HT1080 (cell line): ENCODE measurements around the genes GYPB and C4orf51.

DNA sequence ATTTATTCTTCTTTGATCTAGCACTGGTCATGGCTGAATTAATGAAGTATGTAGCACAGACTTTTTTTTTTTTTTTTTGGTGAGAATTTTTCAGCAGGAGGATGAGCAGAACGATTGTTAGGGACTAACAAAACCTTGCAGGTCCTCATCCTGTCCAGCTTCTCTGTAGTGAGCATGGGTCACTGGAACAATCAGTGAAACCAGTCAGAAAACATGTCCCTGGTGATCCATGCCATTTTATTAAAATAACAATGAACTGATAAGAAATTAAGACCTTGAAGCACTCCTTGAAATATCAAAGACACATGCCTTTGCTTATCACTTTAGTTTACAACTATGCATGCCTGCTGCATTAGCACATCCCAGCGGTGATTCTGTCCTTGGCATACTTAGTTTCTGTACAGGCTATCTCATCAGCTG, 150.8 kb downstream of the RNF150 start:
RAMPAGE:
- cytosol, long total RNA = no peak
- long total RNA = no peak
- nucleus, long total RNA = no peak

DNA sequence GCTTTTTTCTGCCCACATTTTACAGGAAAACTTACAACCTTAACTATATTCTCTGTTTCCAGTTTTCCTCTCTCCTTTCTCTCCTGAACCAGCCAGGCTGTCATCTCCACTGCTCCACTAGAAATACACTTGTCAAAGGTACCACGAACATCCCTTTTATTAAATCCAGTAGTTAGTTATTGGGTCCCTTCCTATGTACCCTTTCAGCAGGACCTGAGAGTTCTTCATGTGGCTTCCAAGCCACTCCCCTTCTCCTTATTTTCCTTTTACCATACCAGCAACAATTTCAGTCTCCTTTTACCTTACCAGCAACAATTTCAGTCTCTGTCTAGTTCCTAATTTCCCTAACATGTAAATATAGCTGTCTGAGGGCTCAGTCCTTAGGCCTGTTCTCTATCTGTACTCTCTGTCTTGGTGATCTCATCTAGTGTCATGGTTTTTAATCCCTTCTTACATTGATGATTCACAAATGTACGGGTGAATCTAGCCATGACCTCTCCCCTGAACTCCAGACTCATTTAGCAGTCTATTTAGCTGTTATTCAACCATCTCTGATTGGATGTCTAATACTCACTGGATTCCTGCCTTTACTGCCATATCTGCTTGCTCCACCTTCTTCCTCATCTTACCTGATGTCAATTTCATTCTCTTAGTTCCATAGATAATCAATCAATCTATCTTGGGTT, 7.1 kb downstream of the IL15 start:
RAMPAGE:
- cytosol, long total RNA = no peak
- long total RNA = no peak
- nucleus, long total RNA = no peak

RAMPAGE:
- cytosol, long total RNA = no peak
- long total RNA = no peak
- nucleus, long total RNA = no peak
These were observed 540.4 kb downstream of the INPP4B start for GRCh38 chr4:142305644-142306222.

DNA sequence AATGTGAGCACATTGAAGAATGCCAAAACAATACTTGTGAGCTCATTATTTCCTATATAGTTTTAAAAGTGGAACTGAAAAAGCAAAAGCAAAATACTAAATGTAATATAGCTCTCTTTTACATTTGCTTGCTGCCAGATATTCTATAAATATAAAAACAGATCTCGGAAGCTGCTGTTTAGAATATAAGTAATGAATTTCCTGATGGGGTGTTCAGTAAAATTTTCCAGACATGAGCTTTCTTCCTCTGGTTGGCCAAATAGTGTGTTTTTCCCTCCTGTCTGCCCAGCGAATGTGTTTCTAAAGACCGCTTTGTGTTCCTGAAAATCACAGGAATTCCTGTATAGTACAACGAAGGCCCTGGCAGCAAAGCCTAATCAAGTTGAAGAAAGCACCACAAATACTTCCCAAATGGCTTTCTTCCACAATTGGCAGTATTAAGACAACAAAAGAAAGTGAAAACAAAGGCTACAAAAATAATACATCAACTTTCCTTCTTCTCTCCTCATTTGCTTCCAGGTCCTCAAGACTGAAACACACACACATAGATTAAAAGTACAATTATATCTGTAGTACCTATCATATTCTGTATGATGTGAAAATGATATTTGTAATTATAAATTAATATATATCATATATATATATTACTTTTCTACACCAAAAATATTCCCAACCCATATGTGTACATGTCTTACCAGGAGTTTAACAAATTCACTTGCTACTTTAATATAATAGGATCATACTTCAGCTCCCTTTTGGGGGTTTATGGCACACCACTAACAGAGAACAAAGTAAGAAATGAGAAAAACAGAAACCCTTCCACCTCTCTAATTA, 494.0 kb downstream of the INPP4B start:
RAMPAGE:
- cytosol, long total RNA = no peak
- long total RNA = no peak
- nucleus, long total RNA = no peak

DNA sequence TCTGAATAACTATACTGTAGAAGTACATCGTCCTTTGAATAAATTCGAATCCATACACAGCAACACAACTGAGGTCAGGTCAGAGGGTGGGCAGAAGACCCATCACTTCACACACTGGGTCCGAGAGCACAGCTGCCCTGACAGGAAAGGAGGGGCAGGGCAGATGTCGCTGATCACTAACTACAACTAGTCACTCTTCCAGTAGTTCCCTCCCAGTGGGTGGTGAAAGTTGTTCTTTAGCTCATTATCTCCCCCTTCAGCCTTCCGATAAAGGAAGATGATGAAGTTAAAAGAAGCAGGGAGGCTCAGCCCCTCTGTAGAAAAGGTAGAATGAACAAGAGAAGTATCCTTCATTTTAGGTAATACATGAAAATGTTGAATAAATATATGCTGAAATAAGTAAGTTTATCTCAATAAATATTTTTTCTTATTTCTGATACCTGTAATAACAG, 278.9 kb downstream of the INPP4B start:
RAMPAGE:
- cytosol, long total RNA = no peak
- long total RNA = no peak
- nucleus, long total RNA = no peak

DNA sequence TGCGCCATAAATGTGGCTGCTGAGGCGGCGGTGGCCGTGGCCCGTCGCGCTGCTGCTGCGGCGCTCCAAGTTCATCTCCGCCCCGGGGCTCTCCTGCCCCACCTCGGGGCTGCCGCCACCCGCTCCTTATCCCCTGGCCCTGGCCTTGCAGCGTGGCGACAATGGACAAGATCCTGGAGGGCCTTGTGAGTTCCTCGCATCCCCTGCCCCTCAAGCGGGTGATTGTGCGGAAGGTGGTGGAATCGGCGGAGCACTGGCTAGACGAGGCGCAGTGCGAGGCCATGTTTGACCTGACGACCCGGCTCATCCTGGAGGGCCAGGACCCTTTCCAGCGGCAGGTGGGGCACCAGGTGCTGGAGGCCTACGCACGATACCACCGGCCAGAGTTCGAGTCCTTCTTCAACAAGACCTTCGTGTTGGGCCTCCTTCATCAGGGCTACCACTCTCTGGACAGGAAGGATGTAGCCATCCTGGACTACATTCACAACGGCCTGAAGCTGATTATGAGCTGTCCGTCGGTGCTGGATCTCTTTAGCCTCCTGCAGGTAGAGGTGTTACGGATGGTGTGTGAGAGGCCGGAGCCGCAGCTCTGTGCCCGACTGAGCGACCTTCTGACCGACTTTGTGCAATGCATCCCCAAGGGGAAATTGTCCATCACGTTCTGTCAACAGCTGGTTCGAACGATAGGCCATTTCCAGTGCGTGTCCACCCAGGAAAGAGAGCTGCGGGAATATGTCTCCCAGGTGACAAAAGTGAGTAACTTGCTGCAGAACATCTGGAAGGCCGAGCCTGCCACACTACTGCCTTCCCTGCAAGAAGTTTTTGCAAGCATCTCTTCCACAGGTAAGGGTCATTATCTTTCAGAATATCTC, 809 bp downstream of the USP38 start:
RAMPAGE:
- cytosol, long total RNA = no peak
- long total RNA = no peak
- nucleus, long total RNA = no peak

RAMPAGE:
- cytosol, long total RNA = no peak
- long total RNA = no peak
- nucleus, long total RNA = no peak
These were observed 50.6 kb upstream of the GAB1 start for GRCh38 chr4:143286075-143286392.

DNA sequence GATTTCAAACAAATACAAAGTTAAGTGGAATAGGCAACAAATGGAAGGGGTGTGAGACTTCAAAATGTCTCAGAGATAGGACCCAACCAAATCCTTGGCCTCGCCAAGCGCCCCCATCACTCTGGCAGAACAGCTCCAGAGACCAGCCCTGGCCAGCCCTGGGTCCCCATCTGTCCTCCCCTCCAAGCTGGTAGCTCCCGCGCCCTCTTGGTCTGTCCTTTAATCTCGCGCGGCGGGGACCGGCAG, 1.2 kb upstream of the GAB1 start:
RAMPAGE:
- cytosol, long total RNA = no peak
- long total RNA = no peak
- nucleus, long total RNA = no peak

RAMPAGE:
- cytosol, long total RNA = no peak
- long total RNA = no peak
- nucleus, long total RNA = no peak
These were observed 77.1 kb upstream of the SMARCA5 start for GRCh38 chr4:143436326-143436973.

GRCh38 chr4:143512843-143513177, 692 bp upstream of the SMARCA5 start:
RAMPAGE:
- cytosol, long total RNA = no peak
- long total RNA = no peak
- nucleus, long total RNA = no peak

DNA sequence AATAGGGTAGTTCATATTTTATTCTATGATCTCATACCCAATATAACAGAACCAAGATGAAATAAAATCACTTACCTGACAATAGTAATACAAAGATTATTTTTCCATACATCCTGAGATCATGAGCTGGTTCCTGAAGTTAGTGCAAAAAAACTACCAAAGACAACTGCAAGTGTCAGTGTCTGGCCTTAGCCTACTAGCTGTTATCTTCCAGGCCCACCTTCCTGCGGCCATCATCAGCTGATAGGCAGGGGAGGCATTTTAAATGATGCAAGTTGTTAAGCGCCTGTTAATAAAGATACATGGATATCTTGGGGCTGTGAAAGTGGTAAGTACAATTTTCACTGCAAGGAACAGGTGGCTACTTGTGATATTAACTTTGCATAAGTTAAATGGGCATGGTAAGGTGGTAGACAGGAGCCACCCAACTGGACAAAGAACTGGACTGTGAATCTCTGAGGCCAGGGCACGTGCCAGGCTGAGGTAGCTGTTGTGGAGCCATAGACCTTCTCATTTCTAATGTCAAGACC, at the start of gene GYPB:
GYPB (minus strand) TSS at position 205 of the 530 bp plus-strand sequence.
RAMPAGE:
- cytosol, long total RNA = no peak
- long total RNA = no peak
- nucleus, long total RNA = no peak

DNA sequence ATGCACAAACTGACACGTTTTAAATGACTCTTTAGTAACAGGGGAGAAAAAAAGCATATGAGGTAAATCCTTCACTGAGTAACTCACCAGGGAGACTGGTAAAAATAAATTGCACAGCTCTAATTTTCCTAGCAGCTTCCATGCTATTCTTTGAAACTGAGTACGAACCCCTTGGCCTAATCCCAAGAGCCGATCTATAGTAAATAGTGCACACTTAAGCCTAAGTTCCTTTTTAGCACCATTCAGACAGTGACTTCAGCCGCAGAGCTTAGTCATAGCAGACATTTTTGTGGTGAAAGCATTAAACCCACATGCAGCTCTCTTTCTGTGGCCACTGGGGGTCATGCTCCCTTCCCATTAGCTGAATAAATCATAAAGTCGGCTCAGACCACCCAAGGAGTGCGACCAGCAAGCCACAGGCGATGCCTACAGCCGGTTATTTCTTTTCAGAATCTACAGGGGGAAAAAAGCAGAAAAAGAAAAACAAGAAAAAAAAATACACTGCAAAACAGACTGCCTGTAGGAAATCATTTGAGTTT, 215.8 kb upstream of the GYPA start:
RAMPAGE:
- cytosol, long total RNA = no peak
- long total RNA = no peak
- nucleus, long total RNA = no peak

DNA sequence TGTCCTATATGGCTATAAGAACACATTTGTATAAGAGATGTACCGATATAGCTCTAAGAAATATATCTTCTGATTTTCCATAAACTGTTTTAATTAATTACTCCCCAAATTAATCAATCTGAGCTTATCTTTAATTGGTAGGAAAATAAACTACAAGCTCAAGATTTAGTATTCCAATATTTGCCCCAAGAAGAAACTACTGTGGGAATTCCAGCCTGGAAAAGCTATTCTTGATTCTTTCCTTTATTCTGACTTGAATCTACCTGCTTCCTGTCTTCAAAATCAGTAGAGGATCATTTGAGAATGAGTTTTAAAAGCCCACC, 136.9 kb downstream of the HHIP start:
RAMPAGE:
- cytosol, long total RNA = no peak
- long total RNA = no peak
- nucleus, long total RNA = no peak

GRCh38 chr4:145132256-145133354, 34.5 kb downstream of the ABCE1 start:
RAMPAGE:
- cytosol, long total RNA = no peak
- long total RNA = no peak
- nucleus, long total RNA = no peak

GRCh38 chr4:145155145-145156151, 24.9 kb downstream of the OTUD4 start:
RAMPAGE:
- cytosol, long total RNA = no peak
- long total RNA = no peak
- nucleus, long total RNA = no peak

GRCh38 chr4:145487563-145487992, 5.9 kb downstream of the SMAD1 start:
RAMPAGE:
- cytosol, long total RNA = no peak
- long total RNA = no peak
- nucleus, long total RNA = no peak

DNA sequence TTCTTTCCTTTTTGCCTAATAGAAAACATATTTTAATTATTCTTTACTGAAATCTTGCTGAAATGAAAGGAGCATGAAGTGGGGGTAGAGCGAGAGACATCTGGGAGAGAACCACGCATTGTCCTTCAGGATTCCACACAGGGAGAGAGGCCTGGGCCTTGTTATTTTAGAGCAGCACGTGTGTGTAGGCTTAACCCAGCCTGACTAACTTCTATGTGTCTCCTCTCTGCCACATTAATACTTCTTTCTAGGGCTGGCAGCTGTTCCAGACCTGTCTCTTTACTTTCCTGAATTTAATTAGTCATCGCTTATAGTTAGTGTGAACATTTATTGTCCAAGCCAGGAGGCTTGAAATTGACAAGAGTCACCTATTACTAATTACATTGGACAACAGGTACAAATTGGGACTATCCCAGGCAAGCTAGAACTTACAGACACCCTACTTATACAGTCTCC, 51.3 kb downstream of the SMAD1 start:
RAMPAGE:
- cytosol, long total RNA = no peak
- long total RNA = no peak
- nucleus, long total RNA = no peak

RAMPAGE:
- cytosol, long total RNA = no peak
- long total RNA = no peak
- nucleus, long total RNA = no peak
These were observed 59.2 kb upstream of the MMAA start for GRCh38 chr4:145559964-145560489.

DNA sequence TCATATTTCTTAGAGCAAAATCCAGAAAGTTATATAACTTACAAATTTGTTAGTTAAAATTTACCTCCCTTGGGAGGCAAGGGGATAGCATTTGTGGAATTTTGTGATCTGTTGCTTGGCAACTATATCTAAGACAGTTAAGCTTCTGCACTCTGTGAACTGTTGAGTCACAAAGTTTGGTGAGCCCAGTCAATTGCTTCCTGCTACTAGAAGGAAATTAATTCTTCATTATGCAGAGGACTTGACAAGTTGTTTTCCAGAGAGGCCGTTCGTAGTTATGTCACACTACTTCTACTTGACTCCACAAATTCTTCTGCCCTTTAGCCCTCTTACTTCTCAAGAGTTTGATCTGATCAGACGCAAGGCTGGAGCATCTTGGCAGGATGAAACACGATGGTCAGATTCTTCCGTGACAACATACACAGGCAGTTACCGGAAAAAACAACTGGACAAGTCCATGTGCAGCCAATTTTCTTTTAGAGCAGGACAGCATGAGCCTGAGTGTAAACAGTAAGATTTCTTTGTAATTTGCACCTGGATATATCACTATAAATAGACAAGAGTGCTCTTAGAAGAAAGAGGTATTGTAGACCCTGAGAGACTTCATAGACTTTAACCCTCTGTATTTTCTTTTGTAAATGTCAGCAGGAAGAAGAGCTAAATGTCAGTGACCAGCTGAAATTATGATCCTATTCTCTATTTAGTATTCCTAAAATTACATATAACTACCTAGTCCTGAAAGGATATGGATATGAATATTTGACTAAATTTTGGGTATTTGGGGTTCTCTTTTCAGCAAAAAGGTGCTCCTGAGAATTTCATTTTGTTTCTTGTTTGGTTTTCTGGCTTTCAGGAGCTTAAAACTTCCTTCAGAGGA, at the start of gene C4orf51:
C4orf51 (plus strand) TSS at position 220 of the 877 bp plus-strand sequence.
RAMPAGE:
- cytosol, long total RNA = no peak
- long total RNA = no peak
- nucleus, long total RNA = no peak

GRCh38 chr4:145709525-145709939, 29.6 kb downstream of the C4orf51 start:
RAMPAGE:
- cytosol, long total RNA = no peak
- long total RNA = no peak
- nucleus, long total RNA = no peak